IMR-90 (cell line): Measurements from ENCODE around the genes PPCDC and PTPN9.

GRCh38 chr15:74409772-74410198 lies 24.0 kb downstream of the SEMA7A start:
- RRBS, result 78% methylated on average over 3 of the region's 11 CpGs
CAGE:
- cytosol, long polyA plus RNA, result no peak
- long polyA plus RNA, result no peak
- nucleus, long polyA plus RNA, result no peak

DNA sequence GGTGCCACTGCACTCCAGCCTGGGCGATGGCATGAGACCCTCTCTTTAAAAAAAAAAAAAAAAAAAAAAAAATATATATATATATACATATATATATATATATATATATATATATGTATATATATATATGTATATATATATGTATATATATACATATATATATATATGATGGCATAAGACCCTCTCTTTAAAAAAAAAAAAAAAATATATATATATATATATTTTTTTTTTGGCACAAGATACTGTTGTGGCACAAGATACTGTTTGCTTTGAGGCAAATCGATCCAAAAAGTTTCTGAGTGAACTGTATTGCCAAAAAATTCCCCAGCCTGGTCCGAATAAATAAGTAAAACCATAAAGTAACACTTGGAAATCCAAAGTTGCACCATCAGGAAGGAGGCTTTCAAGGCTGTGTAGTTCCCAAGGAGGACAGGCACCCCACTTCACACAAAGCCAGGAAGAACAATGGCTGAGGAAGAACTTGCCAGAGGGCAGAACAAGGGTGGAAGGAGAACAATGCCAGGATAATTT lies 15.9 kb upstream of the ARID3B start:
- RRBS, result no CpG with 5 or more reads among the region's 3 CpGs
CAGE:
- cytosol, long polyA plus RNA, result no peak
- long polyA plus RNA, result no peak
- nucleus, long polyA plus RNA, result no peak

DNA sequence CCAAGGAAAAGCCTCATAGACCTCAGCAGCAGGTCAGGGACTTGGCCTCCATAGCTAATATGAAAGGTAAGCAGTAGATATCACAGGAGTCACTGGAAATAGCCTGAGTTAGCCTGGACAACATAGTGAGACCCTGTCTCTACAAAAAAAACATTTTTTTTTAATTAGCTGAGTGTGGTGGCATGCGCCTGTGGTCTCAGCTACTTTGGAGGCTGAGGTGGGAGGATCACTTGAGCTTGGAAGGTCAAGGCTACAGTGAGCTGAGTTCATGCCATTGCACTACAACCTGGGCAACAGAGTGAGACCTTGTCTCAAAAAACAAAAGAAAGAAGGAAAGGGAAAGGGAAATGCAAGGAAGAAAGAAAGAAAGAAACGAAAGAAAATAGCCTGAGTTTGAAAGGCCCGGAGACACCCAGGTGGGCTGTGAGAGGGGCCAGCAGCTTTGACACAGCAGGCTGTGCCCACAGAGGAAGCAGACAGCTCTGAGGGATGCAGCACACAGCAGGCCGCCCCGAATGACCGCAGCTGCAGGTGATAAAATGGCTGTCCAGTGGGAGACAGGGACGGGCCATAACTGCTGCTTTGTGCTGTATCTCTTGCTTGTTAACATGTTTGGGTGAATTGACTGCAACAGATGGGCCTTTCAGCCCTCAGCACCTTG lies 36.9 kb upstream of the CLK3 start:
- RRBS, result no CpG with 5 or more reads among the region's 7 CpGs
CAGE:
- cytosol, long polyA plus RNA, result no peak
- long polyA plus RNA, result no peak
- nucleus, long polyA plus RNA, result no peak

DNA sequence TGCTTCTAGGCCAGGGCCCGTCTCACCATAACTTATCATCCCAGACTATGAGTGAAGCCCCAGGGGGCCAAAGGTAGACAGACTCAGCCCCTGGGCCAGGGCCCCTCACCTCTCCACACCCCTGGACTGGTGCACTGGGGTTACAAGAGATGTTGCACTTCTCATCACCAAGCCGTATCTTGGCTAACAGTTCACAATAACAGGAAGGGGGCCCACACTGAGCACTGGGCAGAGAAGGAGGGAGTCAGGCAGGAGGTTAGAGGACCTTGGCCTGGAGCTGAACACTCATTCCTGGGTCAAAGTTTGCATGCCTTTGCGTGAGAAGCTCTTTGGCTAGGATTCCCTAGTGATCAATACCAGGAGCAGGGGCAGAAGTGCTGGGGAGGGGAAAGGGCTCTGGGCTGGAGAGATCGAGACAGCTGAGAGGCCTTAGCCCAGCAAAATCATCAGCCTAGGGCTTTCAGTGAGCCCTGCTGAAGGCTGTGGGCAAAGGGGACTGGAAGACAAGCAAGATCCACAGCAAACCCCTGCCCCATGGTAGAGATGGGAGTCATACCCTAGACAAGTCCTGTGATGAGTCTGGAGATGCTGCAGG lies 5.6 kb upstream of the CYP1A1 start:
- RRBS, result no CpG with 5 or more reads among the region's 4 CpGs
CAGE:
- cytosol, long polyA plus RNA, result no peak
- long polyA plus RNA, result no peak
- nucleus, long polyA plus RNA, result no peak

DNA sequence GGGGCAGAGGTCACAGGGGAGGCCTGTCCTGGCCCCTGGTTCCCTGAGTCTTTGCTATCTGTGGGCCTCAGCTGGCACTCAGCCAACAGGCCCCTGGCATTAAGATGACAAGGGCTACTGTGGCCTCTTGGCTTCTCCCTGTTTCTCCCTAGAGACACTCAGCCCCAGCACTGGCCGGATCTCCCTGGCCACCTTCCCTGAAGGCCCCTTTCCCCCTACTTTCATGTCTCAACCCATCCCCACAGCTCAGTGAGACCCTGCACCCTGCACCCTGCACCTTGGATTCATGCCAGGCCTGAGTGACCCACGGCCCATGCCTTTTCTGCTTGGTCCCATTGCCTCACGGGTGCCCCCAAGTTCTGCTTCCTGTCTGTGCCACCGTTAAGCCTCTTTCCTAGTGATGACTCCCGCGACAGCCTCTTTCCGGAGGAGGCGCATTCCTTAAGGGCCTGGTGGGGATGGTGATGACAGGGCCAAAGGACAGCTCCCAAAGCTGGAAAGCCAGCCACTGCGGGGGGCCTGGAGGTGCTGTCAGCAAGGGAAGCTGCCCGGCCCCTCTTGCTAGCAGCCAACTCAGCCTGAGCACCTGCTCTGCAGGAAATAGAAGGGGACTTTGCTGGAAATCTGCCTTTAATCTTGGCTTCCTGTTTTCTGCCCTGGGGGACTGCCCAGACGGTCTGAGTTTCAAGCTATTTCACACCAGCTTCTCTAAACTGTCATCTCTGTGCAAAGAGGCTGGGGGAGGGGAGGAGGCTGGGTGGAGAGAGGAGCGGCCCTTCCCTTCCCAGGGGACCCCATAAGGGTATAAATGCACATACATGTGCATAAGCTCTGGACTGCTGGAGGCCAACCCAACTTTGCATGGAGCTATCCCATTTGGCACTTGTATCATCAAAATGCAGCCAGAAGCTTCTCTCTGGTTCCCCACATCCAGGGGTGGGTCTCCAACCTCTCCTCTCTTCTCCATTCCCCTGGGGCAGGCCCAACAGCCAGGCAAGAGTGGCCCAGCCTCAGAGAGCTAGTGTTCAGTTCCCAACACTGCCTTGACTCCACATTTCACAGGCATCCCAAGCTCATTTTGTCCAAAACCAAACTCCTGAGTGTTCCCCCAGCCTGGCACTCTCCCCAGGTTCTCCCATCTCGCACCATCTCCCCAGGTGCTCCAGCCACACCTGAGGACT lies 4.6 kb upstream of the CSK start:
- RRBS, result no CpG with 5 or more reads among the region's 13 CpGs
CAGE:
- cytosol, long polyA plus RNA, result no peak
- long polyA plus RNA, result no peak
- nucleus, long polyA plus RNA, result no peak

GRCh38 chr15:74780694-74781603 lies 931 bp upstream of the CSK start:
- RRBS, result no CpG with 5 or more reads among the region's 20 CpGs
CAGE:
- cytosol, long polyA plus RNA, result no peak
- long polyA plus RNA, result no peak
- nucleus, long polyA plus RNA, result no peak

DNA sequence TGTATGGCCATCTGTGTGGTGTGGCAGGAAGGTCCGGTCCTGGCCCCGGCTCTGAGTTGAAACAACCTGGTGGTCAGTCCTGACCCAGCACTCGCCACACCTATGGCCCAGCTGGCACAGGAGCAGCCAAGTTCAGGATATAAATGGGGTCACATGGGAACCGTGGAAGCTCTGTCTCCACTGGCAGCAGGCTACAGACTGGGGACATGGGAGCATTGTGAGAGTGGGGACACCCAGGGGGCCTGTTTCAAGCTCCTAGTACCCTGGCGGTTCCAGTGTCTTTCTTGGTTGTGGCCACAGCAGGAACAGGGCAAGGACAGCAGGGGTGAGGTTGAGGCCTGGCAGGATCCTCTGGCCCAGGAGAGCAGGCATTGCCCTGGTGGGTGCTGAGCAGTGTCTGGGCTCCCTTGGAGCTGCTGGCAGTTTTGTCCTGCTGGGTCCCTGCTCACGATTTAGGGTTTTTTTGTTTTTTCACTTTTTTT lies 1.9 kb downstream of the CSK start:
- RRBS, result 24% methylated on average over 1 of the region's 6 CpGs
CAGE:
- cytosol, long polyA plus RNA, result no peak
- long polyA plus RNA, result no peak
- nucleus, long polyA plus RNA, result no peak

DNA sequence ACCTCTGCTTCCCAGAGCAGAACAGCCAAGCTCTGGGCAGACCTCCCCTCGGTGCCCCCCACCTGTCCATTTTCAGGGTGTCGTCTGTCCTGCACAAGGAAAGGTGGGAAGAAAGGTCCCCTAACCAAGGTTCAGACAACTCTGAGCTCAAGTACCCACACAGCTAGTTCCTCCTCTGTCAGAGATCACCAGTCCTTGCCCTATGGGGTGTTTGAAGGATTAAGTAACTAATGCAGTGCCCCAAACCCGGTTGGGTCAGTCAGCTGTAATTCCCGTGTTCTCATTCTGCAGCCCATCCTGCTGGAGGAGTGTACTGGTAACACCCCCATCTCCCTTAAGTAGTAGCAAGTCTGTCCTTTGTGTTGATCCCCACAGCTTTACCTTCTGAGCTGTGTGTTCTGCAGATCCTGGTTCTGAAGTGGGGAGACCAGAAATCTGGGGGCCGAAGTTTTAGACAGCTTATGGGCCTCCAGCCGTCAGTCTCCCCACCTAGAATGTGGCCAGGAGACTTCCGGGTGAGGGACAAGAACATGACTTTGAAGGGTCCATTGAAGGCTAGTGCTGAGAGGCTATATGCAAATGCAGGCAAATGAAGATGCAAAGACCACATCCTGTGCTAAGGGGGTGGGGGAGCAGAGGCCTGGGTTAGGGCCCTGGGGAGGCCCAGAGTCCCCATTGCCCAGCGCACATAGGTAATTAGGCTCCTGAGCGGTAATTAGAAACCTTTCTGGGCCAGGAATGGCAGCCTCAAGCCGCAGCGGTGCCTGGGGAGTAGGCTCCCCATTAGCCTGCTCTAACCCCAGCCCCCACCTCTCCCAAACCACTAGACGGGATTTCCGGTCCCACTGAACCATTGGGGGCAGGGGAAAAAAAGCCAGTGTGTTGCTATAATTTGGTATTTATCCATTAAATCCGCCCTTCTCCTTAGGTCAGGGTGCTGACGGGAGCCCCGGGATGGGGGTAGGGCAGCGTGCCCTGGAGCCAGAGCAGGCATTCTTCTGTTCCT lies 6.7 kb downstream of the CSK start:
- RRBS, result 73% methylated on average over 2 of the region's 17 CpGs
CAGE:
- cytosol, long polyA plus RNA, result no peak
- long polyA plus RNA, result no peak
- nucleus, long polyA plus RNA, result no peak

DNA sequence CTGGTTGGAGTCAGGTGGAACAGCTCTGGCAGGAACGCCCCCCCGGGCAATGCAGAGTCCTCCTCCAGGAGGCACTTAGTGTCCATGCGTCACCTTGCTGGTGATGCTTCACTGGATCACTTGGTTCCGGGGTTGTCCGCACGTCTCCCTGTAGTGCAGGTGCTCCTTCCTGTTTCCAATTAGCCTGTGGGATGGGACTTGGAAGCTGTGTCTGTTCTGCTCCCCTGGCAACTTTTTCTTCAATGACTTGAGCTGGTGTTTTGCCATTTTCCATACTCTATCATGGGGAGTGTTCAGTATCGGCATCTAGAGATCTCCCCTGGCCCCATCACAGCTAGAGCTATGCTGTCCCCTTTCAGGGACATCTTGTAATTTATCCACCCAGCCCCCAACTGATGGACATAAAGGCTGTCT lies 9.9 kb downstream of the CSK start:
- RRBS, result 95% methylated on average over 3 of the region's 7 CpGs
CAGE:
- cytosol, long polyA plus RNA, result no peak
- long polyA plus RNA, result no peak
- nucleus, long polyA plus RNA, result no peak

DNA sequence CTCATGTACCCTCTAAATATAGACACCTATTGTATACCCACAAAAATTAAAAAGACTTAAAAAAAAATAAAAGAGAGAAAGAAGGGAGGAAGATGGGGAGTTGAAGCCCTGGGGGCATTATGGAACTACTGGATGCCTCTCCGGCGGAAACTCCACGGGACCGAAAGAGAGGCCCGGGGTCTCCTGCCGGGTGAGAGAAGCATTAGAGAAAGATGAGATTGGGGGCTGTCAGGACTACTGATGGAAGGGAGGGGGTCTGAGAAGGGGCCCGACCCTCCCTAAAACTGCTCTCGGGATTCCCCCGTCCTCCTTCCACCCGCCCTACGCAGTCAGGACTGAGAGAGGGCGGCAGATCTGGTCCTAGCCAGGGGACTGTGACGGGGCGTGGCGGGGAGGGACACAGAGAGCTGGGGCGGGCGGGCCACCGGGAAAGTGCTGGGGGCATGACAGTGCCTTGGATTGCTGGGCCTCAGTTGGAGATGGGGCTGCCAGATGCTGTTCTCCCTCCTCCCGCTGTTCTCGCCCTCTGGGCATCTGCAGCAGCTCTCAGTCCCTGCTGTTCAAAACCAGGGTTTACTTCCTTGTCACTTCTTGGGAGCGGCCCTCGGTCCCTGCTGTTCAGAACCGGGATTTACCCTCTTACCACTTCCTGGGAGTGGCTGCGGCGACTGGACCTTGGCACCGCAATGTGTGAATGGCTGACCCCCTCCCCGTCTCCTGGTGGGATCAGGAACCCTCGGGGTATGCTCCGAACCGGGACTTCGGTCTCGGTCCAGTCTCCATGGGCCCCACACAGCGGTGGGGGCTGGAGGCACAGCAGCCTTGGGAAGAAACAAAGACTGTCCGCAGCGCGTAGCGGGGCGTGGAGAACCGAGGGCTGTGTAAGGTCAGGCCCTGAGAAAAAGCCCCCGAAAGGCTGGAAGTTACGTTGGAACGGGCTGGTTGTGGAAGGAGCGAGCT lies 1.8 kb upstream of the RPP25 start:
- RRBS, result no CpG with 5 or more reads among the region's 43 CpGs
CAGE:
- cytosol, long polyA plus RNA, result no peak
- long polyA plus RNA, result no peak
- nucleus, long polyA plus RNA, result no peak

GRCh38 chr15:75023150-75023722 lies at the start of gene PPCDC:
Gene PPCDC (plus strand): TSS chr15:75023590.
- RRBS, result 2% methylated on average over 4 of the region's 31 CpGs
CAGE:
- cytosol, long polyA plus RNA, result start-site peak on the plus strand at chr15:75023578-75023609, 84 and 139 reads in 2 replicates
- long polyA plus RNA, result start-site peak on the plus strand at chr15:75023588-75023611, 99 and 134 reads in 2 replicates
- nucleus, long polyA plus RNA, result no peak

DNA sequence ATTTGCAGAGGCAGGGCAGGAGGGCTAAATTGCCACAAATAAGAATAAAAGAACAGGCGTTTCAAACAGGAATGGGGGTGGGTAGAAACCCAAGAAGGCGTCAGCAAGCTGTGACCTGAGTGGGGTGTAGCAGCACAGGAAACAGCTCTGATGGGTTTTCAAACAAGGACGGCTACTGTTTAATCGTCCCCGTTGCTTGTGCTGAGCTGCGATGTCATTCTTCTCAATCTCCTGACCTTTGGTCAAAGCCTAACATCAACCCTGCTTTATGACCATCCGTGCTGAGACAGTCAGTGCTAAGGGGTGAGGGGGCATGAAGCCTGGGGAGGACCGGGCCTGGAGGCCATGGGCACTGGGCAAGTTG lies 19.3 kb upstream of the C15orf39 start:
- RRBS, result no CpG with 5 or more reads among the region's 8 CpGs
CAGE:
- cytosol, long polyA plus RNA, result no peak
- long polyA plus RNA, result no peak
- nucleus, long polyA plus RNA, result no peak

DNA sequence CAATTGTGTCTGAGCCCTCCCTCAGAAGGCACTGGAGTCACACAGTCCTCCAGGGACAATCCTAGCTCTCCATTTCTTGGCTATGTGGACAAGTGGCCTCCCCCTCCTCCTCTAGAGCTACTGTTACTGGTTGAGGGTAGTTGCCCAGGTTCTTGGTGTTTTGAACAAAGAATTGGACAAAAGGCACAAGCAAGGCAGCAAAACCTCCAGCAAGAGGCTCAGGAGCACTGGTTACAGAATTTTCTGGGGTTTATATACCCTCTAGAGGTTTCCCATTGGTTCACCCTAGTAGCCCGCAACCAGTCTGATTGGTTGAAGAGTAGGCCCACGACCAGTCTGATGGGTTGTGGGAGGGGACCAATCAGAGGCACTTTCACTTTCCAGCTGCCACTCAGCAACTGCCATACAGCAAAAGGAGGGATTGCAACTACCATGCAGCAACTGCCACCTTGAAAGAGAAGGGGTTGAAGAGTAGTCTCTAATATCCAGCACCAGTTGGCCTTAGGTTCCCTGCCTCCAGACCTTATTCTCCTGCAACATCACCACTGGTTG lies 3.1 kb upstream of the C15orf39 start:
- RRBS, result no CpG with 5 or more reads among the region's 2 CpGs
CAGE:
- cytosol, long polyA plus RNA, result no peak
- long polyA plus RNA, result no peak
- nucleus, long polyA plus RNA, result no peak

DNA sequence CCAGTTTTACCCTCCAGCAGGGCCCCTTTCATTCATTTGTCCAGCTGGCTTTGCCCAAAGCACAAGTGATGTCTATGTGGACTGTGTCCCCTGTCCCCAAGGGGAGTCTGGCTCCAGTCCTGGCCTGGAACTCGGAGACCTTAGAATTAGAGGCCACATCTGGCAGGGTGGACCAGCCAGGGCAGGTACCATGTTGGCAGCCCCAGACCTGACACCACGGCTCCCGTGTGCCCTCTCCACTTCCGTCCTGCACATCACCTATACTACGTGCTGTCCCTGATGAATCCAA lies 15.2 kb downstream of the C15orf39 start:
- RRBS, result no CpG with 5 or more reads among the region's 5 CpGs
CAGE:
- cytosol, long polyA plus RNA, result no peak
- long polyA plus RNA, result no peak
- nucleus, long polyA plus RNA, result no peak

DNA sequence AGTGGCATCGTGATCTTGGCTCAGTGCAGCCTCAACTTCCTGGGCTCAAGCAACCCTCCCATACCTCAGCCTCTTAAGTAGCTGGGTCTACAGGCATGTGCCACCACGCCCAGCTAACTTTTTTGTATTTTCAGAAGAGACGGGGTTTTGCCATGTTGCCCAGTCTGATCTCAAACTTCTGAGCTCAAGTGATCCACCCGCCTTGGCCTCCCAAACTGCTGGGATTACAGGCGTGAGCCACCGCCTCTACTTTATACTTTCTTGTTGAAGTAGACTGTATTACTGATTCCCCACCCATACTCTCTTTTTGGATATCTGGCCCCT lies 17.6 kb upstream of the MAN2C1 start:
- RRBS, result no CpG with 5 or more reads among the region's 6 CpGs
CAGE:
- cytosol, long polyA plus RNA, result no peak
- long polyA plus RNA, result no peak
- nucleus, long polyA plus RNA, result no peak

GRCh38 chr15:75392217-75393066 lies 24.0 kb upstream of the MAN2C1 start:
- RRBS, result no CpG with 5 or more reads among the region's 16 CpGs
CAGE:
- cytosol, long polyA plus RNA, result no peak
- long polyA plus RNA, result no peak
- nucleus, long polyA plus RNA, result no peak

DNA sequence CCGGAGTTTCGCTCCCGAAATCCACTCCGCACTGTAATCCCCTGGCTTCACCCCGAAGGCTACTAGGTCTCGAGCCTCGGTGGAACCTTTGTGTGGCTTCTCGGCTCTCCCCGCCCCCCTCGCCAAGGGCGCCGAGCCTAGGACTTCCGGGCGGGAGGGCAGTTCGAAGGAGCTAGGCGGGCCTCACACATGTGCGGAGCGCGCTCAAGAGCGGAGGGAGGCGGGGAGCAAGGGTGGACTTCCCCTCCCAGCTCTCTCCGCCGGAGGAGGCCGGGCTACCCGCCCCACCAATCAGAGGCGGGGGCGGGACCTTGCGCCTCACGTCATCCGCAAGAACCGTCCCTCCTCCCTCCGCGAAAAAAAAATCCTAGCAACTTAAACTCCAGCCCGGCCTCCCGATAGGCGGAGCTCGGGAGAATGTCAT lies 2.3 kb upstream of the SIN3A start:
- RRBS, result 2% methylated on average over 5 of the region's 37 CpGs
CAGE:
- cytosol, long polyA plus RNA, result no peak
- long polyA plus RNA, result no peak
- nucleus, long polyA plus RNA, result no peak

GRCh38 chr15:75579163-75579922 lies at the start of gene PTPN9:
Gene PTPN9 (minus strand): TSS chr15:75579315.
- RRBS, result under 1% methylated on average over 6 of the region's 64 CpGs
CAGE:
- cytosol, long polyA plus RNA, result no peak
- long polyA plus RNA, result no peak
- nucleus, long polyA plus RNA, result no peak

DNA sequence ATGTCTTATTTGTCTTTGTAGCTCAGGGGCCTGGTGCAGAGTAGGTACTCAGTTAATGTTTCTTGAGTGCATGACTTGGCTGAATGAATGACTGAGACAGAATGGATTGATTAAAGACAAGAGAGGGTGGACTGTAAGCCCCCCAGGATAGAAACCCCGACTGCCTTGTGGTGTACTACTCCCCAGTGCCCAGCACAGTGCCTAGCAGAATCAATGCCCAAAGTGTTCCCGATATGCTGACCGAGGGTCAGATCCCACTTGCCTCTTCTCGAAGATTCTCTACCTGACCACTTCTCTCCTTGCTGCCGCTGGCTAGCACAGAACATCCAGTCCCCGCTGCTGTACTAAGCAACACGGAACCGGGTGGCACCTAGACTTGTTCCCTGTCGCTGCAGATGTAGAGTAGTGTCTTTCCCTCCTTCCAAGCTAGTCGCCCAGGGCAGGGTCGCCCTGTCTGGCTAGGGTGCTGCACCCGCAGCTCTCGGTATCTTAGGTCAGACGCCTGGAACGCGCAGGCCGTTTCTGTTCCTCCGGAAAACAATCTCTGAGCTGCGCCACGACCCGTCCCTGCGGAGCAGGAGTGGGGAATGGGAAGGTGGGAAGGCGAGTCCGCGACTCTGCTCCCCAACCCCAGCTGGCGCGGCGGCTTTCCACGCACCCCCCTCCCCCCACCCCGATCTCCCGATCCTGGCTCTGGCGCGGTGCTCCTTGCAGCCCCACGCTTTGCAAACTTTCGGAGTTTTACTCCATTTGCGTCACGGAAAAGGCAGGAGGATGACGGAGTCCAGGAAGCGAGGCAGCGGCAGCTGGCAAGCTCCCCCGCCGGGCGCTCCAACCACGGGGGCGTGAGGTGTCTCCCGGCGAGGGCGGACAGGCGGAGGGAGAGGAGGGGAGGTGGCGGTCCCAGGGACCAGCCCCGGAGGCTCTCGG lies 756 bp upstream of the SNX33 start:
- RRBS, result 1% methylated on average over 6 of the region's 52 CpGs
CAGE:
- cytosol, long polyA plus RNA, result no peak
- long polyA plus RNA, result no peak
- nucleus, long polyA plus RNA, result no peak

DNA sequence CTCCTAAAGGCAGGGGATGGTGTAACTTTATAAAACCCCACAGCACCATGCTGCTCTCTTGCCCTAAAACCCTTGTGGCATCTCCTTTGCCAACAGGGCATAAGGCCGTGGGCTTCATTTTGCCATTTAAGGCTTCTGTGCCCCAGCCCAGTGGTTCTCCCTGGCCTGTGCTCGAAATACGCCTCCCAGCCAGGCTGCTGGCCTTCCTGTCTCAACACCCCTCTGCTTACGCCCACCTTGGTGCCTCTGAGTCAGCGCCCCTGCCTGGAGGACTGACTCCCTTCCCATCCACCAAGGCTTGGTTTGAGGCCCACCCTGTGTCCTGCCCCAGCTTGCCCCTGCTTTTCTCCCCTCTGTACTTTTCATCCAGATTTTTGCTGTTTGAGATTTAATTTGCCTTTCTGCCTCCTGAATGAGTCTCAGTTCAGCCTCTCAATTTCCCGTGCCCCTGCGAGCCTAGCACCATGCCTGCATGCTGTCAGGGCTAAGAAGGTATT lies 1.7 kb downstream of the CSPG4 start:
- RRBS, result no CpG with 5 or more reads among the region's 7 CpGs
CAGE:
- cytosol, long polyA plus RNA, result no peak
- long polyA plus RNA, result no peak
- nucleus, long polyA plus RNA, result no peak